Right ventricle myocardium (tissue), 1 donor: ENCODE measurements around a stretch of chr2.

DNA sequence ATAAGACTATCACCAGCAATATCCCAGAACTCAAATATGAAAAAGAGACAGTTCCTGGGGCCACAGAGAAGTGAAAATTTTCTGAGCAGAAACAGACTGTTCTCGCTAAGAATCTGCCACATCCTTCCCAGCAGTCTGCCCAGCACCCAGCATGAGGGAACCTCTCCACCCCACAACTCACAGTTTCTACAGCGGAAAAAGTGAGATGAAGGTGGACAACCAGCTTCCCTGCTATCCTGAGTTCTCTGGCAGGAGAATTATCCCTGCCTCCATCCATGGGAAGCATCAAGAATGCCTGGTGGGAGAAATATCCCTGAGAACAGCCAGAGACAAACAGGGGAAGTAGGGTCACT, 26.8 kb upstream of the TMEM163 start:
- PRO-cap, 2 experiments, result no peak in any of the 2 experiments

DNA sequence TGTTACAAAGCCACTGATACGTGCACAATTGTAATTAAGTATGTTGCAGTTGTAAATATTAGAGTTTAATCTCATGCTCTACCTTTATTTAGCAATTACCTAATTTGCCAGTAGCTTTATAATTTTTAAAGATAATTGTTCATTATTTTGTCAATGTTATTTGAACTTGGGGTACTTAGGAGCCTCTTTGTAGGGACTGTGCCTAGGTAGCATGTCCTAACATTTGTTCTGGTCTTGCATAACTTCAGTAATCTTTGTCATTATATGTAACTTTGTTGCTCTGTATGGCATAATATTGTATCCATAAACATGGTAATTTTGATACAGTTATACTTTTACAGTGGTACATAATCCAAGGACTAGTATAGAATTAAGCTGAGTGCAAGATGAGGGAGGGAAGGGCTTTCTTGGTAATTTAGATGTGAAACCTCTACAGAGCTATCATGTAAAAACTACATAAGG, 37.6 kb downstream of the CCNT2 start:
- PRO-cap, 2 experiments, result no peak in any of the 2 experiments

- PRO-cap, 2 experiments, result no peak in any of the 2 experiments
Measured at GRCh38 chr2:135631666-135632000, 100.3 kb downstream of the R3HDM1 start.

DNA sequence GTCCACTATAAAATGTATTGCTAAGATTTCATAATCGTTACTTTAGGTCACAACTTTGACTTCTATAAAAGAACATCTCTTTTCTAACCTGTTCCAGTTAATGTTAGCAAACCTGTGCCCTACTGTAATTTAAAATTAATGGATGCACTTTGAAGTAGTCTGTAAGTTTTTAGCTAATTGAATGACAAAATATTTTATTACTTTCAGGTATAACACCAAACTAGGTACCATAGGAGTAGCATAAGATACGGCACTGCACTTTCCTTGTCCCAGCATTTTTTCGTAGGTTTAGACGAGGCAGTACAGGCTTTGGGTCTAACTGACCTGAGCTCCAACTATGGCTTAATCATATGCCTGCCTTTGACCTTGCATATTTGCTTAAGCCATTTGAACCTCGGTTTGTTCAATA, 103.8 kb downstream of the R3HDM1 start:
- PRO-cap, 2 experiments, result no peak in any of the 2 experiments

DNA sequence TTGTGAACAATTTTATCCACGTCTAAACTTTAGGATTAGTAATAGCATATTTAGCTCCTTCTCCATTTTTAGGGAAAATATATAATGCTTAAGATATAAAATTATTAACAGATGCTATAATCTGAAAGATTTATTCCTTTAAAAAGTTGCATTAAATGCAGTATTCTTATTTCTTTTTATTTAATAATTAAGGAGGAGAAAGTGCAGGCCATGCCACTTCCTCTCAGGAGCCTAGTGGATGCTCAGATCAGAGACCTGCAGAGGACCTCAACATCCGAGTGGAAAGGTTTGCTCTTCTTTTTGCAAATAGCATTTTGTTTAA, 19.9 kb downstream of the UBXN4 start:
- PRO-cap, 2 experiments, result no peak in any of the 2 experiments

DNA sequence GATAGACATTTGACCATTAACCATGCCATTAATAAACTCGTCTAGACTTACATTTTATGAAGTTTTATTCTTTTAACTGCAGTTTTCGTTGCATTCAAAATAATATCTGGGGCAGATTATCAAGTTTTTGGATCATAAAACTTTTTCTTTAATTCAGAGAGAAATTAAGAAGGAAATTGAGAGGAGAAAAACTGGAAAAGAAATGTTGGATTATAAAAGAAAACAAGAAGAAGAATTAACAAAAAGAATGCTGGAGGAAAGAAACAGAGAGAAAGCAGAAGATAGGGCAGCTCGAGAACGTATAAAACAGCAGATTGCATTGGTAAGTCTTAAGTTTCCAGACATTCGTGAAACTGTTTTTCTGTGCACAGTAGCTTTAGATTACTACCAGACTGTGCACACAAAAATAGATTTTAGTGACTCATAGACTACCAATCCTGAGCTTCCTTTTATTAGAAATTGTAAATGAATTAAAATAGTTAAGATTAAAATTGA, 28.8 kb downstream of the UBXN4 start:
- PRO-cap, 2 experiments, result no peak in any of the 2 experiments

- PRO-cap, 2 experiments, result peak in 1 of 2 experiments; most common minus-strand start chr2:135825971 (in 1)
Measured at GRCh38 chr2:135825579-135826216, 11.3 kb downstream of the LCT start.

DNA sequence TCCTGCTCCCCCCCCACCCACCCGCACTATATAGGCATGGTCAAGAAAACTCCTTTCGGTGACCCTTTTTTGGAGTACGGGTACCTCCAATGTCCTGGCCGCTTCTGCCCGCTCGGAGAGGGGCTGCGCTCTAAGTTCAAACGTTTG, 213 bp downstream of the CXCR4 start:
- PRO-cap, 2 experiments, result no peak in any of the 2 experiments

- PRO-cap, 2 experiments, result no peak in any of the 2 experiments
Measured at GRCh38 chr2:136135803-136136714, 18.1 kb upstream of the CXCR4 start.

DNA sequence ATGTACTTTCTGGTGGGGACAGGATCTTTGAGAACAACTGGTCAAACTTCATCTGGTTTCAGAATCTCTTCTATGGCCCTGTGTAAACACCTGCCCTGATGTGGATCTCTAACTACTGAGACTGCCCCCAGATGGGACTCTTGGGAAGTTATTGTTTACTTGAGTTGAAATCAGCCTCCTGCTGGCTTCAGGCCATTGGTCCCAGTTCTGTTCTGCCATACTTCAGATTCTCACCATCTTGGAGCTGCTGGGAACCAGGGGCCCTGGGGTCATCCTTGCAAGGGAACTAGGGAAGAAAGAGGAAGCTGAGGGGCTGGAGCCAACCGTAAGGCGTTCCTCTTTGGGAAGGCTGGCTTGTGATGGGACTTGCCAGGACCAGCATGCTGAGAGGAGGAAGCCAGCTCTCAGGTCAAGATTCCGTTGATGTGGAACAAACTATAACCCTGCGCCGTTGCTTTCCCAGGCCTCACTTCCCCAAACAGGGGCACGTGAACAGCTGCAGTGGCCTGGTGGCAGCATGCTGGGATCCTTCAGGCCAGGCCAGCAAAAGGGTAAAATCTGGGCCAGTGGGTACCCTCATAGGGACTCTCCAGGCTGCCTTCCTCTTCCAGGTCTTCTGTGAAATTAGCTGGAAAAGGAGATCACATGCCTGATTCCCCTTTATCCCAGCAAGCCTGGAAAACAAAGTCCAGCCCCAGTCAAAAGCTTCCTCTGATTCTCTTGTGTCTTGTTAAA, 135.6 kb upstream of the CXCR4 start:
- PRO-cap, 2 experiments, result no peak in any of the 2 experiments

DNA sequence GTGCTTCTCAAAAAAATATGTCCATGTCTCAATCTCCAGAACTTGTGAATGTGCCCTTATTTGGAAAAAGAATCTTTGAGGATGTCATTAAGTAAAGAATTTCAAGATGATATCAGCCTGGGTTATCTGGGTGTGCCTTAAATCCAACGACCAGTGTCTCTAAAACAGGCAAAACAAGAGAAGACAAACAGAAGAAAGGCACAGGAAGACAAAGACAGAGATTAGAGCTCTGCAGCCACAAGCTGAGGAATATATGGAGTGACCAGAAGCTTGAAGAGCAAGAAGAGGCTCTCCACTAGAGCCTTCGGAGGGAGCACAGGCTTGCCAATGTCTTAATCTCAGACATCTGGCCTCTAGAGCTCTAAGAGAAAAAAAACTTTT, 71.5 kb downstream of the HNMT start:
- PRO-cap, 2 experiments, result no peak in any of the 2 experiments

GRCh38 chr2:138506380-138506956, 4.9 kb downstream of the SPOPL start:
- PRO-cap, 2 experiments, result no peak in any of the 2 experiments

GRCh38 chr2:140221432-140221892, 1441.3 kb upstream of the NXPH2 start:
- PRO-cap, 2 experiments, result no peak in any of the 2 experiments

DNA sequence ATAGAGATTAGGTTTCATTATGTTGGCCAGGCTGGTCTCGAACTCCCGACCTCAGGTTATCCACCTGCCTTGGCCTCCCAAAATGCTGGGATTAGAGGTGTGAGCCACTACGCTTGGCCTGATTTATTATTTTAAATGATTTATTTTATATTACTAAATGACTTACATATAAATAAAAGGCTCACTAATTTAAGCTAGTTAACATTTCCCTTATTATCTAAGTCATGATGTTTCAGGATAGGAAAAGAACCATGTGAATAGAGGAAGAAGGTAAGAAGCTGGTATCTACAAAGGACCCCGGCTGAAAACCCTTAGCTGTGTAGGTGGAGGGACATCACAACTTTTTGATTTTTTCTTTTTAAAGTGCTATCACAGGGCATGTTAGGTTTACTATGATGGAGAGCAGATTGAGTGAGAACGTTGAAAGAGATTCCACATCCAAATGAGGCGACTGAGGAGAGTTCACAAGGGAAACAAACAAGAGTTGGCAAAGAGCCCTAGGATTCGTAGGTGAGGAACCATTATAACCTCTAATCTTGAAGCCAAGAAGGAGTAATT, 197.5 kb upstream of the LRP1B start:
- PRO-cap, 2 experiments, result no peak in any of the 2 experiments

DNA sequence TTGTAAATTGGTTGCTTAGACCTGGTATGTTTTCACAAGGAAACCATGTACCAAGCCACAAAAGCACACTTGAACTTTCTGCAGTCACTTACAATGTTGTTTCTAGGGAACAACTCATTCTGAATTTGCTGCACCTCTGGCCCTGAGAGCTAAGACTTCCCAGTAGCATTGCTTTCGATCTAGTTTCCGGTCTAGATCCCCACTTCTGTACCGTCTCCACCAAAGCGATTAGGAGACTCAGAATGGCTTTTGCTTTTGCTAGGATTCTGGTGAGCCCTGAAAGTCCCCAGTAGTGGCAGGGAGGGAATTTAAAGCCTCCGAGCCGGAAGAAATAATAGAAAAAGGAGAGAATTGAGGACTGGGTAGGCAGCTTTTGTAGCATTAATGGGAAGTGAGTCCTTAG, 313.0 kb downstream of the ARHGAP15 start:
- PRO-cap, 2 experiments, result no peak in any of the 2 experiments

- PRO-cap, 2 experiments, result no peak in any of the 2 experiments
Measured at GRCh38 chr2:143569278-143569477, 440.0 kb downstream of the ARHGAP15 start.

DNA sequence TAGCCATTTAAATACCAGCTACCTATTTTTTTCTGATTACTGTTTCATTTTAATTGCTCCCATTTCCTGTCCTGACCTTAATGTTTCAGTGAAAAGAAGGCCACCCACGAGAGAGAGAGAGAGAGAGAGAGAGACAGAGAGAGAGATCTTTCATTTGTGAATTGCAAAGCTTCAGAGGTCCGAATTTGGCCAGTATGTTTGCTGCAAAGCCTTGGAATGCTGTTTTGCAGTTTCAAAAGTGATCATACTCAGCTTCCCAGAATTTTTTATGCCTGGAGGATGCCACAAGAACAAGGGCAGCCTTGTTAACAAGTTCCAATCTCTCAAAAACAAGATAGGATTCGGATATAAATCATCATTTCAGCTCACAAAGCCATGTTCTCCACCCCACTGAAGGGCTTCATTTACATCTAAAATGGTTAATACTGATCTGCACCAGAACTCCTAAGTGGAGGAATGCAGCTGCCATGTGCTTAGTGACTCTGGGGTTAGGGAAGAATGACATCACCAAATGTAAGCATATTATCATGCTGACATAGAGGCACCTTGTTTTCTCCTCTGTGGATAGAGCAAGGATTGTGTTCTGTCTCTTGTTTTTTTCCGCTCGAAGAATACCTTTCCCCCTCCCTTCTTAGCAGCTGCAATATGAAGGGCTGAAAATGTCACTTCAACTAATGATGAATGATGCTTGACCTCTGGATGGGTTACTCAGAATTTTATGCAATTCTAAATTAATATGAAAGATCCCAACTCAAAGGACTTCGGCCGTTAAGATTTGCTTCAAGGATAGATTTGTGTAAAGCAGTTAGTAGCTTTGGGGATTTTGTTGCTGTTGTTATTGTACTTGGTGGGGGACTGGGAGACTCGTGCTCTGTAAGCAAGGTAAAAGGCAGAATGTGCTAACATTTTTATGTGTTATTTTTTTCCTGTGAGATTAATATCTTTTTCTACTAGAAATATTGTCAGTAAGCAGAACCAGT, 478.5 kb downstream of the ARHGAP15 start:
- PRO-cap, 2 experiments, result no peak in any of the 2 experiments

DNA sequence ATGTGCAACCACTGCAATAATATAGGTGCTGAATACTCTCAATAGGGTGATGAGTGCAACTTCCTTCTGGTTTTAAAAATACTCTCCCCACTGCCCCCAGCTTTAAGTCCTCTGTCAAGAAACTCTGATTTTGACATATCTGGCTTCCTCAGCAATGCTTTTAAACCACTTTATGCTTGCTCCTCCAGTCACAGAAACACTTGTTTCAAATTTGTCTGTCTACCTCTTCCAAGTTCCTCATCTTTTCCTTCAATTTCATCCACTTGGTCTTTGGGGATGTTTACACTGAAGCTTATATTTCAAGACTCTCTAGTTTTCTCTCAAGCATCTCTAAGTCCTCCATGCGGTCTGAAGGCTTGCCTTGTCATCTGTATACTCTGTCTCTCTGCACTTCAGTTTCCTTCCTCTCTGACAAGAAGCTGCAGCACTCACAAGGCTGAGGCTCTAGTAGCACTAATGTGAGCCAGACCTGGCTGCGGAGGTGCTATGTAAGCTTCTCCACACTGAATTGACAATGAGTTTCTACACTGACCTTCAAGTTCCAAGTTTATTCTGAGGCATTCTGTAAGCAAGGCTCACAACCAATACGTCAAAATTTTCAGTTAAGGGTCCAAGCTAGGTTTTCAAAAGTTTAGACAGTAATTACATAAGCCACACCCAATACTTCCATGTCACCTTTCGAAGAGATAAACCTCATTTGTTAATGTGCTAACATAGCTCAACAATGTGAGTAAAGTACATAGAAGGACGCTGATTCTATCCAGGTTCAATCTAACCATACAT, 234.5 kb downstream of the GTDC1 start:
- PRO-cap, 2 experiments, result no peak in any of the 2 experiments

DNA sequence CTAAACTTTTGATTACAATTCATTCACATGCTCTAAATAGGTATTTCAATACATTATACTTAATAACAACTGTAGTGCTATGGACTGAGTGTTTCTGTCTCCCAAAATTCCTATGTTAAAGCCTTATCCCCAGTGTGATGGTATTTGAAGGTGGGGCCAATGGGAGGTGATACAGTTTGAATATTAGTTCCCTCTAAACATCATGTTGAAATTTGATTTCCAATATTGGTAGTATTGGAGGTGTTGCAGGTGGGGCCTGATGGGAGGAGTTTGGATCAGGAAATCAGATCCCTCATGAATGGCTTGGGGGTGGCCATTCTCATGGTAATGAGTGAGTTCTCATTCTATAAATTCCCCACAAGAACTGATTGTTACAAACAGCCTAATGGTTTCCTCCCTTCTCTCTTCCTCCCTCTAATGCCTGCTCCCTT, 64.5 kb downstream of the GTDC1 start:
- PRO-cap, 2 experiments, result no peak in any of the 2 experiments

- PRO-cap, 2 experiments, result no peak in any of the 2 experiments
Measured at GRCh38 chr2:144425779-144426780, 93.8 kb upstream of the GTDC1 start.